Endodermal cell (in vitro differentiated cells): ENCODE results near the gene EFHD1.

DNA sequence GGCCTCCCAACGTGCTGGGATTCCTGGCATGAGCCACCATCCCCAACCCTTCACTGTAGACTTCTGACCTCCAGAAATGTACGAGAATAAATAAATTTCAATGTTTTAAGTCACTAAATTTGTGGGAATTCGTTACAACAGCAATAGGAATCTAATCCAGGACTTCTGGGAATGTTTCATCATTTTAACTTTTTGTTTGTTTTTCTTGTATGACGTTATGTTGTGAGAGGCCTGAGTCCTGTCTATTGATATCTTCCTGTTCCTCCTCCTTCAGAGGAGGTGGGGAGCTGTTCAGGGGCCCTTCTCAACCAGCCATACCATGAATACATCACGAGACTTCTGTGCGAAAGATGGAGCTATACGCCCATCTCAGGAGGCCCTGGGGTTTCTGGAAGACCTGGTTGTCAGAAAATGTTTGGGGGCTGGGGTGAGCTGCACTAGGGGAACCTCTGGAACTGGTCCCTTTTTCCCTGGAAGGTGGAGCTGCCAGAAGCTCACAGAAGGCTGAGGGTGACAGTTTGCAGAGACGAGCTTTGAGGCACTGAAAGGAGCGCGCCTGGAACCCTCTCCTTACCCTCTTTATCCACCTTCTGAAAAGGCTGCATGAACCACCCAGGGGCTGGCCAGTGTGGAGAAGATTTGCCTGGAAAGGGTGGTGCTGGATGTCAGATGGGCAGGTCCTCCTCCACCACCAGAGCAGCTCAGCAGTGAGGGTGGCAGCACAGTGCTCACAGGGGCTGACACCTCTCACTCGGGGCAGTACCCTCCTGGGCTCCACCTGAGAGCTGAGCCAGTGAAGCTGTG, 40.3 kb downstream of the TEX44 start:
- PRO-cap: no peak

- PRO-cap: no peak
Observed at GRCh38 chr2:231648364-231648999, 55.8 kb downstream of the TEX44 start.

DNA sequence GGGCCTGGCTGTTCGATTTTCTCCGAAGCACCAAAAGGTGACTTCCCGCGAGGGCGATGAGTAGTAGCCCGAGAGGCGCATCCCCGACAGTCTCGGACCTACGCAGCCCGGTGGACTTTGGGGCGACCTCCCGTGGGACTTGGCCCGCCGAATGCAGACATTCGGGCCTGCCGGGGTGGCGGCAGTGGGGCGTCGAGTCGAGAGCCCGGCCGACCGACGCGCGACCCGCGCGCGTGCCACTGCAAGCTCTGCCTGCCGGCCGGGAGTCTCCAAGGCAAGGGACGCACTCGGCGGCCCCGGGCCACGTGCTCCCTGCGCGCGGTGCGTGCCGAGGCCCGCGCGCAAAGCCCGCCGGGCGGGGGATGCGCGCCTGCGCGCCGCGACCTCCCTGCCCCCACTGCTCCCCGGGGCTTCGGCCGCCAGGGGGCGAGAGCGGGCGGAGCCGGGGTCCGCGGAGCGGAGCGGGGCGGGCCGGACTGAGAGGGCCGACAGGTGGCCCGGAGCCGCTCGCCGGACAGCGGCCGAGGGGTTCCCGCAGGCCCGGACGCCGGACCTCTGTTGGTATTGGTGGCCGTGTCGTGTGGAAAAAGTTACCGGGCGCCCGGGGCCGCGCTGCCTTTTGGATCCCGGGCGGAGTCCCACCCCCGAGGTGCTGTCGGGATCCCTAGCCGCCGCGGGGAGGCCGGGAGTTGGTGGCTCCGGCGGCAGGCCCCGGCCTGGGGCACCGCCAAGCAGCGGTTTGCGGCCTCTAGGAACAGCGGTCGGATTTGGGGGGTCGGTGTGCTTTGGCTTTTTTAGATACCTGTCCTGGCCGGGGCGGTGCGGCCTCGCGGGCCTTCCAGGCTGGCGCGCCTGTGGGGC, 1.9 kb downstream of the PTMA start:
- PRO-cap: bidirectional peak, plus-strand start at position 517 of the sequence, minus-strand start at position 250 of the sequence

DNA sequence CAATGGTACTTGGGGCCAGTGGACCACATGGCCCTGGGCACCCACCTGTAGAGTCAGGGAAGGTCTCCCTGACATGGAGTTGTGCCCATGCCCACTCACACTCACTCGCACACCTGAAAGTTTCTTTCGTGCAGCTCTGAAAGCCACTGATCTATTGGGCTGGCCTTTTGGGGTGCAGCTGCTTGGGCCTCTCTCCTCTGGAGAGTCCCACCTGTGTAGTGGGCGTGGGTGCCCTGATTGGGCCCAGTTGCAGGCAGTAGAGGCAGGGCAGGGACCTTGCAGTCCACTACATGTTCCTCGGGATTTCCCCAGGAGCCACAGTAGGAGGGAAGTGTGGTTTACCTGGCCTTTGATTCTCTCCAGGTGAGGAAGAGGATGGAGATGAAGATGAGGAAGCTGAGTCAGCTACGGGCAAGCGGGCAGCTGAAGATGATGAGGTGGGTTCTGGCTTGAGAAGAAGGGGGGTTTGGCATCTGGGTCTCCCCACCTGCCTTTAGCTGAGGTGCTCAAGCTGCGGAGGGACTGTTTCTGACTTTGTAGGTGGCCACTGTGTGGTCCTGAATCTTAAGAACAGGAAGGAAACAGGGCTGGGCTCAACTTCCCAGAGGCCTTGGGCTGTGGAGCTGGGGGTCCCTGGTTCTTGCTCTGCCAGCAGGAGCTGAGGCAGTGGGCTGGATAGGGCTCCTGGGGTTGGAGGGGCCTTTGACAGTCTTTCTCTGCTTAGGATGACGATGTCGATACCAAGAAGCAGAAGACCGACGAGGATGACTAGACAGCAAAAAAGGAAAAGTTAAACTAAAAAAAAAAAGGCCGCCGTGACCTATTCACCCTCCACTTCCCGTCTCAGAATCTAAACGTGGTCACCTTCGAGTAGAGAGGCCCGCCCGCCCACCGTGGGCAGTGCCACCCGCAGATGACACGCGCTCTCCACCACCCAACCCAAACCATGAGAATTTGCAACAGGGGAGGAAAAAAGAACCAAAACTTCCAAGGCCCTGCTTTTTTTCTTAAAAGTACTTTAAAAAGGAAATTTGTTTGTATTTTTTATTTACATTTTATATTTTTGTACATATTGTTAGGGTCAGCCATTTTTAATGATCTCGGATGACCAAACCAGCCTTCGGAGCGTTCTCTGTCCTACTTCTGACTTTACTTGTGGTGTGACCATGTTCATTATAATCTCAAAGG, 4.1 kb downstream of the PTMA start:
- PRO-cap: no peak

GRCh38 chr2:232015355-232016180, 54.1 kb downstream of the DIS3L2 start:
- PRO-cap: no peak

GRCh38 chr2:232301142-232301559, 77.4 kb upstream of the ALPP start:
- PRO-cap: no peak

DNA sequence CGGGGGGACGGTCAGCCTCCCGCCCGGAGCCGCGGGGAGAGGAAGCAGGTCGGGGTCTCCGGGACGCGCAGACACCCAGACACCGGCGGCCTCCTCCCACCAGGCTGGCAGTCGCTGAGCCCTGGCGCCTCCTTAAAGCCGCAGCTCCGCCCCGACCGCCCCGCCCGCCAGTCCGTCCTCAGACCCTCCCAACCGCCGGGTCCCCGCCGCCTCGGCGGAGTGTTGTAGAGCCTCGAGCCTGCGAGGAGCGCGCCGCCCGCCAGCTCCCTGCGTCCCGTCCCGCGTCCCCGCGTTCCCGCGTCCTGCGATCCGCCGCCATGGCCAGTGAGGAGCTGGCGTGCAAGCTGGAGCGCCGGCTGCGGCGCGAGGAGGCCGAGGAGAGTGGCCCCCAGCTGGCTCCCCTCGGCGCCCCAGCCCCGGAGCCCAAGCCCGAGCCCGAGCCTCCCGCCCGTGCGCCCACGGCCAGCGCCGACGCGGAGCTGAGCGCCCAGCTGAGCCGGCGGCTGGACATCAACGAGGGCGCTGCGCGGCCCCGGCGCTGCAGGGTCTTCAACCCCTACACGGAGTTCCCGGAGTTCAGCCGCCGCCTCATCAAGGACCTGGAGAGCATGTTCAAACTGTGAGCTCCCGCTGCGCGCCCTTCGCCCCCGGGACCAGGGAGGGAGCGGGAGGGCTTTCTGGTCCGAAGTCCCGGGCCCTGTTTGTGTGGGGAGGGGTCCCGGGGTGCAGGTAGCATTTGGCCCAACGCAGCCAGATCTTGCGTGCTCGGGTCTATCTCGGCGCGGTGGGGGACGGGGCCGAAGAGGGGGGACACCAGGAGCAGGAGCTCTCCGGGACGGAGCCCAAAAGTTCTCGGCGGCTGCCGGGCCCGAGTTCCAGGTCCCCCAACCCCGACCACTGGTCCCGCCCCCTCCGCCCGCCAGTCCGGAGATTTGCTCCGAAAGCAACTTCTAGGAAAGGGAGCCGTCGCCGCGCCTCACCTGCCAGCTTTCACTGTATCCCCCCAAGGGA, at the start of gene EFHD1:
Gene EFHD1 (plus strand): TSS at position 217 of the 1,011 bp plus-strand sequence.
- PRO-cap: bidirectional peak, plus-strand start at position 217 of the sequence, minus-strand start at position 106 of the sequence

GRCh38 chr2:232655276-232655850, 22.0 kb downstream of the EFHD1 start:
- PRO-cap: no peak

GRCh38 chr2:232698086-232698339, 882 bp downstream of the GIGYF2 start:
- PRO-cap: no peak

- PRO-cap: no peak
Observed at GRCh38 chr2:232755981-232756373, 20.4 kb downstream of the KCNJ13 start.

- PRO-cap: no peak
Observed at GRCh38 chr2:232874040-232874766, 4.1 kb downstream of the SNORC start.

DNA sequence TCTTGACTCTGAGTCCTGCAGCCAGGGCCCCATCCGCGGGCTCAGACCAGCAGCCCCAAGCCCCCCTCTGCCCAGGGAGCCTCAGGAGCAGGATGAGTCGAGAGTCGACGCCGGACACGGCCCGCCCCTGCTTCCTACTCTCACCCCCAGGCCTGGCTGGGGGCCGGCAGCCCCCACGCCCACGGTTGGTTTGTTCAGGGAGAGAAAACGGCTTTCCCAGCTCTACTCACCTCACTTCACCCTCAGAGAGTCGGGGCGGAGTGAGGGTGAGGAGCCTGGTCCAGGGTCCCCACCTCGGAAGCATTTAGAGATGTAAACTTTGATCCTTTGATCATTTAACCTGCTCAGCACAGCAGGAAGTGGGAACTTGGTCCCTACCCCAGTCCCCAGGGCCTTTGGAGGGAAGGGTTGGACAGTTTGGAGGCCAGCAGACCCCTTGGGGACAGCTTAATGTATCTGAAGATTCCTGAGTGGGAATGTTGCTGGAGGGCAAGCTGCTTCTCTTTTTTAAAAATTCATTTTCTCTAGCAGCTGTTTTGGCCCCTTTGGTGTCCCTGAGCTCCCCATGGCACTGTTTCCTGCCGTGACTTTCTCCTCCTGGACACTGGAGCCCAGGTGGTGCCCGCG, 7.1 kb downstream of the SNORC start:
- PRO-cap: no peak

- PRO-cap: no peak
Observed at GRCh38 chr2:232956025-232956337, 57.1 kb downstream of the NGEF start.

DNA sequence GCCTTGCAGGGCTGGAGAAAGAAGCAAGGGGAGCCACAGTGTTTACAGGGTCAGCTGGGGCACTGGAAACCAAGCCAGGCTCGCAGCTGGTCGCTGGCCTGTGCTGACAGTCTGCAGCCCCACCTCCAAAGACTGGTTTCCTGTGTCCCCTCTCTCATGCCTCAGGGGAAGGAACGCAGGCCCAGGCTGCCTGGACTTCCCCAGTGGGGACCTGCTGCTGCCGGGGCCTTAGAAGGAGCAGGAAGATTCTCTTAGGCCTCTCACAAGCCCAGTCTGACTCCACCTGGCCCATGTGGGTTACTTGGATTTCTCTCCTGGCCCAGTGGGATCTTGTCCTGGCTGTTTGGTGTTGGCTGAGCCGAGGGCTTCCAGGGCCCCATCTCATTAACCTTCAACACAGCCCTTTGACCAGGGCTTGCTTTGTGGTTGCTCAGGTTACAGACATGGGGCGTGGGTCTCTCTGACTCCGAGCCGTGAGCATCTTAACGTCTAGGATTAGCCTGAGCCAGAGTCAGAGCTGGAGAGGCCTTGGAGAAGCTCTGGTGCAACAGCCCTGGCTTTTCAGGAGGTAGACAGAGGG, 1.8 kb downstream of the INPP5D start:
- PRO-cap: no peak

DNA sequence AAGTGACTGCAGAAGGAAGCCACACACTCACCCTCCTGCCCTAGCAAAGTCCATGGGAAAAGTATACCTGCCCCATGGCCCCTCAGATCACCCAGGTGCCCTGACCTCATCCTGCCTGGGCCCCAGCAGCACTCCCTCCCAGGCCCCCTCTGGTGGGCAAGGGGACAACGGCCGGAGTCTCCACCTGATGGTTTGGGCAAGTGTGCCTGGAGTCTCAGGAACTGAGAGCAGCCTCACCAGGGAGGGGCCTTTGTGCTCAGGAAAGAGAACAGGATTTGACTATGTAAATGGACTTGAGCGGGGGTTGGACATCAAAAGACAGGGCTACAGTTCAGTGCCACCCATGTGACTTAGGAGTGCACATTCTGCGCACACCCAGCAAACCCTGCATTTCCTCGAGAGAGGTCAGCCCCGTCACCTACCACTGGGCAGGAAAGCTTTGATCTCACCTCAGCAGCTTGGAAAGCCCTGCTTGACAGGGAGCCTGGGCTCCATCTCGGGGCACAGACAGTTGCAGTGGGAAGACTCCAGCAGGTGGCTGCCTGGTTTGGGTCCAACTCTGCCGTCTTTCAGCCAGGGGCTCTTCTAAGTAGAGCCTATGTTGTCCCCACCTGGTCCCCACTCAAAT, 3.2 kb downstream of the INPP5D start:
- PRO-cap: unidirectional peak, minus-strand start at position 102 of the sequence

DNA sequence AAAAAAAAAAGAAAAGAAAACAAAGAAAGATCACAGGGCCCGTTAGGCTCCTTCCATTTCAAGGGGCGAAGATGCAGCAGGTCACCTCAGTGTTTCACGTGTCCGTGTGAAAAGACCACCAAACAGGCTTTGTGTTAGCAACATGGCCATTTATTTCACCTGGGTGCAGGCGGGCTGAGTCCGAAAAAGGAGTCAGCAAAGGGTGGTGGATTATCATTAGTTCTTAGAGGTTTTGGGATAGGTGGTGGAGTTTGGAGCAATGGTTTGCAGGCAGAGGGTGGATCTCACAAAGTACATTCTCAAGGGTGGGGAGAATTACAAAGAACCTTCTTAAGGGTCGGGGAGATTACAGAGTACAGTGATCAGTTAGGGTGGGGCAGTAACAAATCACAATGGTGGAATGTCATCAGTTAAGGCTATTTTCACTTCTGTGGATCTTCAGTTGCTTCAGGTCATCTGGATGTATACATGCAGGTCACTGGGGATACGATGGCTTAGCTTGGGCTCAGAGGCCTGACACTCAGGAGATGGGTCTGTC, 37.9 kb upstream of the ATG16L1 start:
- PRO-cap: no peak

- PRO-cap: no peak
Observed at GRCh38 chr2:233275441-233276078, 24.1 kb downstream of the ATG16L1 start.

DNA sequence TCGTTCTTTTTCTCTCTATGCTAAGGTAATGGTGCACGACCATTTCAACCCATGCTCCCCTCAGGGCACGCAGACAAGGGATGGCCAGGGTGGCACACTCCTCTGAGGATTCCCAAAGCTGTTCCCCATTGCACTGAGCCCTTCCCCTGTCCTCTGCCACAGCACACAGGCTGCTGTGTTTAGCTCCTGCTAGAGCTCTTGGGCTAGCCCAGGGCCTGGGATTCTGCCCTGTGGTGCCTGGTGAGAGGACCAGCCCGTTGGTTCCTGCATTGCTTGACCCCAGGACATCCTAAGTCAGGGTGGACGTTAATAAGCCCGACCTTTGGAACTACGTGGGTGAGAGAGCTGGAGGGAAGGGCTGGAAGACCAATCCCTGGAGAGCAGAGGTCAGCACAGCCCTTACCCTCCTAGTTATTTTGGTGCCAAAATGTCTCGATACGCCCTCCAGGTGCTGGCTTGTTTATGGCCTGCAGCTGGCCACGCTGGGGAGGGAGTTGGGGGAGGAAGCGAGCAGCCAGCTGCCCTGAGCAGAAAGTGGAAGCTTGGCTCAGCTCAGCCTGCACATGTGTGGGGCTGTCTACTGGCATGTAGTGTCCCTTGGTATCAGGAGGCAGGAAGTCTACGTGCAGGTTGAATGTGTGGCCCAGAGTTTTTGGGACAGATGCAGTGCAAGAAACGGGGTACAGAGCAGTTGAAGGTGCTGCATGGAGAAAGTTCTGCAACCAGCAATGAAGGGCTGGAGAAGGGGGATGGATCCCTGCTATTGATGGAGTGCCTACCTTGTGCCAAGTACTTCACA, 5.3 kb upstream of the DGKD start:
- PRO-cap: no peak

- PRO-cap: no peak
Observed at GRCh38 chr2:233355834-233356330, 1.6 kb downstream of the DGKD start.

GRCh38 chr2:233468574-233469014, 98.0 kb downstream of the USP40 start:
- PRO-cap: no peak